Cardiac atrium fibroblast (primary cell): ENCODE measurements around a stretch of chr6.

- RAMPAGE, long total RNA: no peak
Observed at GRCh38 chr6:106529945-106530590, 99.2 kb downstream of the RTN4IP1 start.

GRCh38 chr6:106539155-106539807 lies 90.0 kb downstream of the RTN4IP1 start:
- RAMPAGE, long total RNA: no peak

DNA sequence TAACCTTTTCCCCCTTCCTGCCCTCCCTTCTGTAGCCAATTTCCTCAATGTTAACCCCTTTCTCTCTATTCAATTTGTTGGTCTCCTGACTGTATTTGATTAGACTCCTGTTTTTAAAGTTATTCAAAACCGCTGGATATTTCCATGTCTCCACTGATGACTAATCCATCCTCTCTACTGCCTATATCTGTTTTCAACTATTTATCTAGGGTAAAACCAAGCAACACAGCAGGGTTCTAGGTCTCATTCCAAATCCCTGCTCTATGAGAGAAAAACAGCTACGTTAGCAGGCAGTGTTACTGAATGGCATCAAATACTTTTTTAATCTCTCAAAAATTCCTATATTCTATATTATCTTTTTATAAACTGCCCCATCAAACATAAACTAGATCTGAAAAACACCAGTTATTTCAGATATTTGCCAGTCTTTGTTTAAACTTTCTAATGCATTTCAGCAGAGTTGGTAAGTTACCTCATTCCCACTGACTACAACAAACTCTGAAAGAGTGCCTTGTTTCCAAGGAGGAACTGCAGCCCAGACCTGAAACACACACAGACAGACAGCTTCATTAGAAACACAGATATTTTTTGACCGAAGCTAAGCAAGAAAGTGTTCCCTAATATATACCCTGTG lies 8.2 kb downstream of the RTN4IP1 start:
- RAMPAGE, long total RNA: no peak

GRCh38 chr6:106715304-106715503 lies 85.8 kb downstream of the QRSL1 start:
- RAMPAGE, long total RNA: no peak

DNA sequence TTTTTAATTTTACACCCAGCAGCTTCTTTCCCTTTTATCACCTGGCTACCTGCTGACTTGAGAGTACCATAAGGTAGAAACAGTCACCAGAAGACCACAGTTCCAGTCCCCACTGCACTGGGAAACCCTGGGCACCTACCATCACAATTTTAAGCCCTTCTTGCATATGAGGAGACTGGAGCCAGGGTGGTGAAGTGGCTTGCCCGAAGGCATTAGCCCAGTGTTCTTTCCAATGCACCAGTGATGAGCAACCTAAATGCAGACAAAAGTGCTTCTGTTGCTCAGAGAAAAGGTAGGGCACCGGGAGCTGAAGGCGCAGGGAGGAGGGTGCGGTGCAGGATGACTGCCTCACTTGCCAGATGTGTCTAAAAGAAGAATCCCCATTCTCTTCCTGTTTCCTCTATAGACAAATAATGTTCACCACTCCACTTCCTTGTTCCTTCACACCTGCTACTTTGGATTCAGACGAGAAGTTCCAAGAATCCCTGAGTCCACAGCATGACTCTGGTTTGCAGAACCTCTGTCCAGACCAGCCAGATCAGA lies 86.5 kb downstream of the QRSL1 start:
- RAMPAGE, long total RNA: no peak

DNA sequence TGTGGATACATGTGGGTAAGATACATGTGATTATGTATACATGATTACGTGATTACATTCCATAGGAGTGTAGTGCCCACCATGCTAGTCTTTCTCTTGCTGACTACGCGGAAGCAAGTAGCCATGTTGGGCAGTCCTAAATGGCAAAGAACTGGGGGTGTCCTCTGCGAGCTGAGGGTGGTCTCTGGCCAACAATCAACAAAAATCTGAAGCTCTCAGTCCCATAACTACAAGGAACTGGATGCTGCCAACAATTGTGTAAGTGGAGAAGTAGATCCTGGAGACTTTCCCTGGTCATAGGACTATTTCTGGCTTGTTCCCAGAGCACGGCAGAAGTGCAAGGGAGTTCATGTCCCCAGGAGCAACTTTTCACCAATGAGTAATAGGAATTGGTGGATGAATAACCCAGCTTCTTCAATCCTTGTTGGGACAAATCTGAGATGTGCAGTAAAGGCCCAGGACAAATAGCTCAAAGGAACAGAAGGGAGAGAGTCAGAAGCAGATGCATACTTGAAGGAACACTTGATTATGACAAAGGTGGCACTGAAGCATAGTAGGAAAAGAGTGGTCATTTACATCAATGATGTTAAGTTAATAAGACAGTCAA lies 95.4 kb downstream of the QRSL1 start:
- RAMPAGE, long total RNA: no peak

DNA sequence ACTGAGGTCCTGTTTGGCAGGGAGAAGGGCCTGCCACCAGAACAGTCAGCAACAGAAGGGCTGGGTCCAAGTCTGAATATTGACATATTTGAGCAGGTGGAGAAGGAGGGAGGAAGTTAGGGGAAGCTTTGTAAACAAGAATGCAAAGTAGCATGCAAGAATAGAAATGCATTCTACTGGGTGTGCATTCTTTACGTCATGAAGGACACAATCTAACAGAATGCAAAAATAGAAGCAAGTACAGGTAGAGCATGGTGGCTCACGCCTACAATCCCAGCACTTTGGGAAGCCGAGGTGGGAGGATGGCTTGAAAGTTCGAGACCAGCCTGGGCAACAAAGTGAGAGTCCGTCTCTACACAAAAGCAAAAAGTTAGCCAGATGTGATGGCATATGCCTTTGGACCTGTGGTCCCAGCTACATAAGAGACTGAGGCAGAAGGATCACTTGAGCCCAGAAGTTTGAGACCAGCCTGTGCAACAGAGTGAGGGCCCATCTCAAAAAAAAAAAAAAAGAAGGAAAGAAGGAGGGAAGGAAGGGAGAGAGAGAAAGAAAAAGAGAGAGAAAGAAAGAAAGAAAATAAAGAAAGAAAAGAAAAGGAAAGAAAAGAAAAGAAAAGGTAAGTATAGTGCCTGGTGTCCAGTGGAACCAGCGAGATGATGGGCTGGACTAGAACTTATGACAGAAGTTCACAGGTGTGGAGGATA lies 100.7 kb downstream of the QRSL1 start:
- RAMPAGE, long total RNA: no peak

DNA sequence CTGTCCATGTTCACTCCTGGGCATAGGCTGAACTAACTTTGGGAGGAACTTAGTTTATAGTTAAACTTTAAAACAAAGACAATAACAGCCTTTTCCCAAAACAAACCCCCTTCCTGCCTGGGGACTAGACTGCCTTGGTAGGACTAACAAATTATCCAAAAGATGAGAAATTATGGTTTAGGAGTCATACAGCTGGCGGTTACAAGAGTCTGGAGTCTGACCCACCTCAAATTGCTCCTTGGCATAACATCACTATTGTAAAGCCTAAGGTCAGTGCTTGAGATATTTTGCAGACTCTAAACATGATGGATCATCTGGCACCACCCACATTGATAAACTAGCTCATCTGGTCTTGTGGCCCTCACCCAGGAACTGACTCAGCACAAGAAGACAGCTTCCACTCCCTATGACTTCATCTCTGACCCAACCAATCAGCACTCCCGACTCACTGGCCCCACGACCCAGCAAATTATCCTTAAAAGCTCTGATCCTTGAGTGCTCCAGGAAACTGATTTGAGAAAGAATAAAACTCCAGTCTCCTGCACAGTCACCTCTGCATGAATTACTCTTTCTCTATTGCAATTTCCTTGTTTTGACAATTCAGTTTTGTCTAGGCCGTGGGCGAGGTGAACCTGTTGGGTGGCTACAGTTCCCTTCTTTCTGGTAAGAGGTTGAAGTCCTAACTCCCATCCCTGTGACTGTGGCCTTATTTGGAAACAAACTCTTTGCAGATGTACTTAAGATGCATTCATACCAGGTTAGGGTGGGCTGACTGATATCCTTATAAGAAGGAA lies 115.9 kb downstream of the CD24 start:
- RAMPAGE, long total RNA: no peak

GRCh38 chr6:106886799-106887340 lies 87.7 kb downstream of the CD24 start:
- RAMPAGE, long total RNA: no peak

GRCh38 chr6:106913206-106913375 lies 61.4 kb downstream of the CD24 start:
- RAMPAGE, long total RNA: no peak

DNA sequence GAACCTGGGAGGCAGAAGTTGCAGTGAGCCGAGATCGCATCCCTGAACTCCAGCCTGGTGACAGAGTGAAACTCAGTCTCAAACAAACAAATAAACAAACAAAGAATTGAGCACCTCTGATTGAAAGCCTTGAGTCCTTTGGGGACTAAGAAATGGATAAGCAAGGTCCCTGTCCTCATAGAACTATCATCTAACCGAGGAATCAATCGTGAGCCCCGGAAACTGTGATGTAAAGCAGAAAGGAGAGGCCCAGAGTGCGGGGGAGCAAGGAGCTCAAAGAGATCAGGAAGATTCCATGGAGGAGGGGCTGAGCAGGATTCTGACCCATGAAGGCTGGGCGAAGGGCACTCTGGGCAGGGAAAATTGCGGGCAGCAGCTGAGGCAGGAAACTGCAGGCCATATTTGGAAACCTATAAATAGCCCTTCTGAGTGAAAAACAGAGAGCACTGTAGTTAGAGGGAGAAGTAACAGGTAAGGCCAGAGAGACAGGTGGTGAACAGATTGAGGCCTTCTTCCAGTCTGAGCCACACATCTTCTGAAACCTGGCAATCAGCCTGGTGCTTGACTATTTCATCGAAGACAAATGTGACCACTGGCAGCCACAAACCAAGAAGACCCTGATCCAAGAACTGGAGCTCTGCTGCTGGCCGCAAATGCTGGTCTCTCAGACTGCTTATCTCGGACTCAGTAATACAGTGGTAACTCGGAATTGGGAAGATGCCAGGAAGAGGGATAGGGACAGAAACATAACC lies 14.0 kb upstream of the BEND3 start:
- RAMPAGE, long total RNA: no peak

DNA sequence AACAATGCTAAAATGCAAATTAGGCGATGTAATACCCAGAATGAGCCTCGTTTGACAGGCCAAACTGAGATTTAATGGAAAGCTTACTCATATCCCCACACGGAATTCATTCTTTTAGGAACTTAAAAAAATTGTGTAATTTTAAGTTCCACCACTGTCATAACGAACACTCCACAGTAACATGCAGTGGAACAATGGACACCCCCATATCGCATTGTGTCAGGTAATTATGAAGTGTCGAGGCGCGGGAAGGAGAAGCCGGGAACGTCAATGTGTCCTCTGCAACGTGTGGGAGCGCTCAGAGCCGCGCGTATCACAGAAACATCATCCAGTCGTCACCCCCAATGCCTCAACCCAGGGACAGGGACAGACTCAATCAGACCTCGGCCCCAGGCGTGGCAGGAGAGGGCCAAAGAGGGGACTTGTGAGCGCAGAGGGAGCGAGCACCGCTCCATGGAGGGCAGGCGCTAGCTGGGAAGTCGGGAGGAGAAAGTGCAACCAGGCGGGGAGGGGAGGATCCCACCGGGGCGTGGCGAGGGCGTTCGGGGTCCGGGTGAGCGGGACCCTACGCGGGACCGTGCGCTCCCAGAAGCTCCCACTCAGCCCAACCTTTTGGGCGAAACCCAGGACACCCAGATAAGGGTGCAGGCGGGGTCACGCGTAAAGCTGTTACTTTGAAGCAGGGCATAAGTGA lies 1.1 kb upstream of the SOBP start:
- RAMPAGE, long total RNA: no peak

- RAMPAGE, long total RNA: no peak
Observed at GRCh38 chr6:107666335-107667085, 157.6 kb downstream of the SCML4 start.

DNA sequence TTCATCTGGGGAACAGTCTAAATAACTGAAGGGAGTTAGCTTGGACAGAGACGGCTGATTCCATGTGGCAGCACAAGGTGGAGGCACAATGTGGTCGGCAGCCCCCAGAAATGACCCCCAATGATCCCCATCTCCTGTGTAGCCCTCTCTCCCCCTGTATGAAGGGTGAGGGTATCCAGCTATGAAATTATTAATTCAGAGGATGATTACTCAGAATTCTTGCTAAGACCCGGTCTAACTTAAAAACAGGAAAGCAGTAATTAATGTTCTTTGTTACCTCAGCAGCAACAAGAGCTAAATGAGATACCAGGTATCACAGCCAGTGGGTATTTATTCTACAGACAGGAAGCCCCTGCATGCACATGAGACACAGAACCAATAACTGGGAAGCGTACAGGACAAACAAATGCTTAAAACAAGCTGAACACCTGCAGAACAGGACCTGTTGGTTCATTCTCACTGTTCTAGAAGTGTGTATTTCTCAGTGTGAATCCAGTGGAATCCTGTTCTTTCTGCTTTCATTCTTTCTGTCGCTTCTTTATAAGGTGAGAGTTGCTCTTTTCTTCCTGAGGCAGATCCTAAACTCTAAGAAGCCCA lies 31.0 kb downstream of the SCML4 start:
- RAMPAGE, long total RNA: no peak

- RAMPAGE, long total RNA: no peak
Observed at GRCh38 chr6:107816751-107817529, 7.2 kb downstream of the SCML4 start.

GRCh38 chr6:107822173-107823050 lies 1.7 kb downstream of the SCML4 start:
- RAMPAGE, long total RNA: no peak

- RAMPAGE, long total RNA: no peak
Observed at GRCh38 chr6:107870263-107871139, 46.4 kb upstream of the SCML4 start.

- RAMPAGE, long total RNA: no peak
Observed at GRCh38 chr6:107888146-107888885, 64.2 kb upstream of the SCML4 start.

- RAMPAGE, long total RNA: no peak
Observed at GRCh38 chr6:108175783-108176326, 10.0 kb downstream of the NR2E1 start.

- RAMPAGE, long total RNA: no peak
Observed at GRCh38 chr6:108260061-108260680, 669 bp downstream of the SNX3 start.